AG04450 (cell line): Measurements from ENCODE around the gene KCNRG.

- CAGE, long polyA plus RNA: no peak
- RRBS: no CpG with 5 or more reads among the region's 60 CpGs
Observed at GRCh38 chr13:46553882-46554482, 1.0 kb downstream of the LRCH1 start.

GRCh38 chr13:46672941-46673690, 120.1 kb downstream of the LRCH1 start:
- CAGE, long polyA plus RNA: no peak
- RRBS: no CpG with 5 or more reads among the region's 12 CpGs

- CAGE, long polyA plus RNA: no peak
- RRBS: no CpG with 5 or more reads among the region's 14 CpGs
Observed at GRCh38 chr13:46679281-46680524, 117.3 kb downstream of the ESD start.

DNA sequence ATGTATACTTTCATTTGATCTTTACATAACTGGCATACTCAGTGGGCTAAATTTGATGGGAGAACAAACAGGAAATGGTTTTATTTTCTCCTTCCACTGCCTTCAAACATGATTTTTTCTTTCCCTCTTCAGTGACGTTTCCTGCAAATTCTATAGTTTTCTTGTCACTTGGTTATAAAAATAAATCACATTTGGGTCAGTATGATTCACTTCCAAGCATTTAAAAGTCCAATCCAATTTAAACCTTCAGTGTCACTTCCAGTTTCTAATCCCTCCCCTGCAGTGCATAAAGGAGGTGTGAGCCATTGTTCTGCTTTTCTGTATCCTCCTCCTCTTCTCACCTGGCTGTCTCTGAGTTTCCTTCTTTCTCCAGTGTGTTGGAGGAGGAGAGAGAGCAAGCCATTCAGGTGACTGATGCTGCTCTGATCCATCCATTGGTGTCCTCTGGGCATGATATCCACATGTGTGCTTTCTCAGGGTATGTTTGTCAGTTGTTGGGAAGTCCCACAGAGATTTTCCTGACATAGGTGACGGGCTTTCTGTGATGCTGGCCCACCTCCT, 1.2 kb downstream of the NUDT15 start:
- CAGE, long polyA plus RNA: no peak
- RRBS: no CpG with 5 or more reads among the region's 2 CpGs

- CAGE, long polyA plus RNA: no peak
- RRBS: no CpG with 5 or more reads among the region's 8 CpGs
Observed at GRCh38 chr13:48230939-48231793, 1.8 kb upstream of the ITM2B start.

- CAGE, long polyA plus RNA: no peak
- RRBS: no CpG with 5 or more reads among the region's 11 CpGs
Observed at GRCh38 chr13:48233958-48234461, 1.0 kb downstream of the ITM2B start.

- CAGE, long polyA plus RNA: no peak
- RRBS: no CpG with 5 or more reads among the region's 8 CpGs
Observed at GRCh38 chr13:48234812-48235551, 2.0 kb downstream of the ITM2B start.

DNA sequence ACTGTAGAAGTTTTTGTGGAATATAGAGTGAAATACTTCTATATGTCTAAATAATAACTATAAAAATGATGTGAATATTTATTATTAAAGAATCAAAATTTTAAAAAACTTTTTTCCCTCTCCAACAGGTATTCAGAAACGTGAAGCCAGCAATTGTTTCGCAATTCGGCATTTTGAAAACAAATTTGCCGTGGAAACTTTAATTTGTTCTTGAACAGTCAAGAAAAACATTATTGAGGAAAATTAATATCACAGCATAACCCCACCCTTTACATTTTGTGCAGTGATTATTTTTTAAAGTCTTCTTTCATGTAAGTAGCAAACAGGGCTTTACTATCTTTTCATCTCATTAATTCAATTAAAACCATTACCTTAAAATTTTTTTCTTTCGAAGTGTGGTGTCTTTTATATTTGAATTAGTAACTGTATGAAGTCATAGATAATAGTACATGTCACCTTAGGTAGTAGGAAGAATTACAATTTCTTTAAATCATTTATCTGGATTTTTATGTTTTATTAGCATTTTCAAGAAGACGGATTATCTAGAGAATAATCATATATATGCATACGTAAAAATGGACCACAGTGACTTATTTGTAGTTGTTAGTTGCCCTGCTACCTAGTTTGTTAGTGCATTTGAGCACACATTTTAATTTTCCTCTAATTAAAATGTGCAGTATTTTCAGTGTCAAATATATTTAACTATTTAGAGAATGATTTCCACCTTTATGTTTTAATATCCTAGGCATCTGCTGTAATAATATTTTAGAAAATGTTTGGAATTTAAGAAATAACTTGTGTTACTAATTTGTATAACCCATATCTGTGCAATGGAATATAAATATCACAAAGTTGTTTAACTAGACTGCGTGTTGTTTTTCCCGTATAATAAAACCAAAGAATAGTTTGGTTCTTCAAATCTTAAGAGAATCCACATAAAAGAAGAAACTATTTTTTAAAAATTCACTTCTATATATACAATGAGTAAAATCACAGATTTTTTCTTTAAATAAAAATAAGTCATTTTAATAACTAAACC, 28.3 kb downstream of the ITM2B start:
- CAGE, long polyA plus RNA: no peak
- RRBS: no CpG with 5 or more reads among the region's 9 CpGs

- CAGE, long polyA plus RNA: no peak
- RRBS: 69% methylated on average over 6 of the region's 54 CpGs
Observed at GRCh38 chr13:48316889-48317811, 13.6 kb downstream of the RB1 start.

DNA sequence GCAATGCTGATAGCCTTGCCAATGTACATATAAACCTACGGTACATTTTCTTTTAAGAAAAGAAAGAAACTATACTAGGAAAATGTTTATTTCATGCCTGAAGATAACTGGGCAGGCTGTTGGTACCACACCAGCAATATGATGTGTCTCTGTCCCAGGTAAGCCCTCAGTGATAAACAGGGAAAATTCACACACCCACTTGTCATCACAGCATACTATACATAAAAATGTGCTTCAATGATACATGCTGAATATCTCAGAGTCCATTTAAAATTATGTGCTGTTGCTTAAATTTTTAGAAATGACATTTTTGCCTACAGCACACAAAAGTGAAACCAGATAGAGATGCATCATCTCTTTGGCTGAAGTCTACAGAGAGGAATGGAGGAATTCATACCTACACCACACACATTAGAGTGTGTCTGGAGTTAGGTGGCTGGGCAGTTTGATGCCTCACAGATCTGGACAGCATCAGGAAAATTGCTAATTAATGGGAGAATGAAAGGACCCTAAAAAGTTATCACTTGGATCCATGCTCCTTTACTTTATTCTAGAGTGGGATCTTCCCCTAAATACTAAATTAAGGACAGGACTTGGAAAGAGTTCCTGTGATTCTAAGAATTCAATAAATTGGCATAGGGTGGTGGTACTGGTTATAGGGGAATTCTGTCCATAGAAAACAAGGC, 41.5 kb downstream of the RCBTB2 start:
- CAGE, long polyA plus RNA: no peak
- RRBS: no CpG with 5 or more reads among the region's 1 CpG

- CAGE, long polyA plus RNA: no peak
- RRBS: no CpG with 5 or more reads among the region's 7 CpGs
Observed at GRCh38 chr13:48567710-48568422, 35.0 kb upstream of the RCBTB2 start.

GRCh38 chr13:48578789-48579660, 46.1 kb upstream of the RCBTB2 start:
- CAGE, long polyA plus RNA: no peak
- RRBS: 91% methylated on average over 2 of the region's 9 CpGs

DNA sequence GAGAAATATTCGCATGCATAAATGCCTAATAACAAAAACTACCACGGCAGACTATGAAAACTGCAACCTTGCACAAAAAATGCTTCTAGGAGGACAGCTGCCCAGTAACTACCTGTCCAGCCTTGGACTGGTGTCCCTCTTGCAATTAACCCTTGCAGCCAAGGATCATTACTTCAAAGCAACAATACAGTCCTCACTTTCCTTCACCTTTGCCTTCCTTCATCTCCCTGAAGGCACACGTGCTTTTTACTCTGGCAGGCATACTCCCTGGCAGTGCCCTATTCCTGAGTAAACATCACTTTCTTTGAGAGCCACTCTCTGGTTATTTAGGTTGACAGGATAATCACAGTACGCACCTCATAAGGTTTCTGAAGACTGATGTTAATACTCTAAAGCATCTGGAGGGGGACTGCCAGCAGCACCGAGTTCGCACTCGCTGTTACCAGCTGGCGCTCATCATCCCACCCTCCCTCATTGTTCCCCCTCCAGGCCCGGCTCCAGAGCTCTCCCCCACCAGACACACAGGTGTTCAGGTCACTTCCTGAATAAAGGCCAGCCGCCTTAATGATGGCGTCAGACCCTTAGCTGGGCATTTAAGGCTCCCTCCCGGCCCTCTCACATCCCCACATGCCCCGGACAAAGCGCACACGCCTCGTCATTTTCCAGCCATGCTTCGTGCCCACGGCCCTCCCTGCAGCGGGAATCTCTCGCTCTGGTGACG, 57.3 kb downstream of the CDADC1 start:
- CAGE, long polyA plus RNA: no peak
- RRBS: 78% methylated on average over 7 of the region's 21 CpGs

GRCh38 chr13:49733607-49733806, 42.2 kb upstream of the EBPL start:
- CAGE, long polyA plus RNA: no peak
- RRBS: no CpG with 5 or more reads among the region's 1 CpG

DNA sequence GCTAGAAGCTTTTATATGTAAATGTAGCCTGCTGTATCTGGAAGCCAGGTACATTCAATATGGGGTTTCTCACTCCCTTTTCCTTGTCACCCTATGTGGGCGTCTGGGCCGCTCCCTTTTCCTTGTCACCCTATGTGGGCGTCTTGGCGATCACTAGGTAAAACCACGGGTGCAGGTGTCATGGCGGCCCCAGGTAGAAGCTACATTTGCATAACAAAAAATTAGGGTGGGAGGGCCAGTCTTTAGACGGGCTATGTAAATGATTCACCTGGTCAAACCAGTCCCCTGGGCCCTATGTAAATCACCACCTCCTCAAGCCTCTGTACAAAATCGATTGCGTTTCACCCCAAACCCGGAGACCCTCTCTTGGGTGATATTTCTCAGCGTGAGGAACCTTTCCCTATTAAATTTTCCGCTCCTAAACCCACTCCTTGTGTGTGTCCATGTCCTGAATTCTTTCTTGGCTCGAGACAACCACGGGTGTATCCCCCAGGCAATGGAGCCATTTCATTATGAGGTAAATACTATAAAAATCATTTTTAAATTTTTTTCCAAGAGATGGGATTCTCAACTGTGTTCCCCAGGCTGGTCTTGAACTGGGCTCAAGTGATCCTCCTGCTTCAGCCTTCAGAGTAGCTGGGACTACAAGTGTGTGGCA, 2.3 kb downstream of the TRIM13 start:
- CAGE, long polyA plus RNA: no peak
- RRBS: no CpG with 5 or more reads among the region's 14 CpGs

DNA sequence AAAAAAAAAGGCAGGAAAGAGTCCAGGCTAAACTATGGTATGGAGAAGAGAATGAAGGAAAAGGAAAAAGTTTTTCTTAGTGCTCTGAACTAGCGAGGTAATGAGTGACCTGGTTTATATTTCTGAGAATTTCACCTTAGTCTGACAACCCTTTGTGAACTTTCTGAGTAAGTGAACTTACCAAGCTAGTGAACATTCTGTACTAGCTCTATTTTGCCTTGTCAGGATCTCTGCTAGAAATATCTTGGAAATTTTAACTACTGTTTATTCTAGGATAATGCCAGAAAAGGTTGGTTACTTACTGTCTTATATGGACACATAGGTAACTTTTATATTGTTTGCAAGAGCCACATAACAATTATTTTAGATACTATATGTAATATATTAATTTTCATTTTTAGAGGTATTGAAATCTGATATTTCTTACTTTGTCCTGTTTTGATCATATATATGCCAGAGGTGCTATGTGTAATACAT, 4.5 kb downstream of the TRIM13 start:
- CAGE, long polyA plus RNA: no peak
- RRBS: no CpG with 5 or more reads among the region's 1 CpG

DNA sequence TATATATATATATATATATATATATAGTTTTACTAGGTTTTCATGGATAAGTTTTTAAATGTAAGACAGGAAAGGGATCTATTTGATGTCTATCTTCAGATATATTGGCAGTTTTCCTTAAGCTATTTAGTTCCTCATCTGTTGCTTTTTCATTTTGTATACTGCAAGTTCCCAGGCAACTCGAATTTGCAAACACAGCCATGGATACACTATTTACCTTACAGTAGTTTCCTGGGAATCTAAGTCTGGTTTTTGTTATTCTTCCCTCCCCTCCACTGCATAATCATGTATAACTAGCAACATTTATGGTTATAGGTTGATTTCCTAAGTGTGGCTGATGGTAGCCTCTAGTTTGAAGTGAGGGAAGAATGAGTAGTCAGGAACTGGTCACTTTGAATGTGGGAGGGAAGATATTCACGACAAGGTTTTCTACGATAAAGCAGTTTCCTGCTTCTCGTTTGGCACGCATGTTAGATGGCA, at the start of gene KCNRG:
TSS of gene KCNRG (plus strand) at position 319 of the 480 bp plus-strand sequence.
- CAGE, long polyA plus RNA: no peak
- RRBS: no CpG with 5 or more reads among the region's 5 CpGs

DNA sequence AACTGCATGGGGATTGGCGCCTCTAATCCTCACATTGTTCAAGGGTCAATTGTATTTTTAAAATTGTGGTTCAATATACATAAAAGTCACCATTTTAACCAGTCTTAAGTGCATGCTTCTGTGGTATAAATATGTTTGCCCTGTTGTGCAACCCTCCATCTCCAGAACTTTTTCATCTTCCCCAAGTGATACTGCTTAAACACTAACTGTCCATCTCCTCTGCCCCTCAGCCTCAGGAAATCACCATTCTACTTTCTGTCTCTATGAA, 38.0 kb downstream of the KCNRG start:
- CAGE, long polyA plus RNA: no peak
- RRBS: no CpG with 5 or more reads among the region's 1 CpG

DNA sequence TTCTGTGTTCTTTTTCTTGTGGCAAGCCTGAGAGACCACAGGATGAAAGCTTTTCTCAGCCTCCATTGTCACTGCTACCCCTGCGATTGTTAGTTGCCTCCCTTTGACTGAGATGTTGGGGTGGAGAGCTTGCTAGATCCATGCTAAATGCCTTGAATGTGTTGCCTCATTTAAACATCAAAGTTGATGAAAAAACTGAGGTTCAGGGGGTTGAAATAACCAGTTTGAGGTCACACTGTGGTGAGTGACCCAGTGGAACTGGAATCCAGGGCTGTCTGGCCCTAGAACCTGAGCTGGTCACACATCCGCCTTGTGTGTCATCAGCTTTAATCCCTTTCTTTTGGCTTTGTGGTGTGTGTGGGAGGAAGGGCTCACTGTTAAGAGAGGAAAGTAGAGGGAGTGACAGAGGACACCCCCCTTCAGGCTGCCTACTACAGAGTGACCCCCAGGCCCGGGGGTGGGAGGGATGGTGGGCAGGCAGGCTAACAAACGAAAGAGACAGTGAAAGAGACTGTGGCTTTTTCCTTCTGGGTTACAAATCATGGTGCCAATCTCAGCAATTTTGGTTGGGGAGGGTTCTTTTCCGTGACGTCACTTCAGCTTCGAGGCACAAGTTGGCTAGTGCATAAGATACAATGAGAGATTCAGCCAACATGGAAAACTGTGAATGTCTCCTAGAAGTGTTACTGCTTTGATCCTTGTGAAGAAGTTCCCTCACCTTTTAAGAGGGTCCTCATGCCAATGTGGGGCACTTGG, 165.0 kb downstream of the DLEU7 start:
- CAGE, long polyA plus RNA: no peak
- RRBS: no CpG with 5 or more reads among the region's 7 CpGs

GRCh38 chr13:50916734-50917291, 7.2 kb downstream of the RNASEH2B start:
- CAGE, long polyA plus RNA: no peak
- RRBS: no CpG with 5 or more reads among the region's 3 CpGs